Omental fat pad (tissue), 4 donors: ENCODE results near the gene ANKH.

DNA sequence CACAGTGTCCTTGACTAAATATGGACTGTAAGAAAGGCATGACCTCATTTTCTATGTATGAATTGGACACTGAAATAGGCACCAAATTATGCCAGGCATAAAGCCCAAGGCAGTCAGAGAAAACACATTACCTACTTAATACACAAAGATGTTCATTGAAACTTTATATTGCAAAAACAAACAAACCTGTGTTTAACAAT, 7.1 kb downstream of the ANKH start:
- PRO-cap: no peak
- RAMPAGE, long total RNA, 4 experiments: no peak in any of the 4 experiments

DNA sequence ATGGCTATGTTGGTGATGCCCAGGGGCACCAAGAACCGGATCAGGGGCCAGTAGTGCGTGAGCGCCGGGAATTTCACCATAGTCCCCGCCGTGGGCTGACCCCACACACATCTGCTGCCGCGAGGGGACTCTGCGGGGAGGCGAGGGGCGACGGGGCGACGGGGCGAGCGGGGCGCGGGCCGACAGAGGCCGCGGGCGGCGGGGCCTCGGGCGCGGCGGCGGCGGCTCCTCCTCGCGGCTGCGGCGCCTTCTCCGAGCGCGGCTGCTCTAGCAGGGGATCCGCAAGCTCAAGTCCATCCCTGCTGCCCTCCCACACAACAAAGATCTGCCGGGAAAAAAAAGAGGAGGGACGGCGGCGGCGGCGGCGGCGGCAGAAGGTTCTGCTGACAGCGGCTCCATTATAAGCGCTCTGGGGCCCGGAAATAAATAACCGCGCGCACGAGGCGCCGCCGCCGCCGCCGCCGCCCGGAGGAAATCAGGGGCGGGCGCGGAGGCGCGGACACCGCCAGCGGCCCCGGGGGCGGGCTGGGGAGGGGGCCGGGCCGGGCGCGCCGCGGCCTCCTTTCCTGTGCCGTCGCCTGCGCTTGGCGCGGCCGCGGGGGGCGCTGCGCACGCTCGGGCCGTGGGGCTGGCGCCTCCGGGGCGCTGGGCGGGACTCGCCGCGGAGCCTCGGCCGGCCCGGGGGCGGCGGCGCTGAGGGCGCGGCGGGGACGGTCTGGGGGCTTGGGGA, at the start of gene ANKH:
ANKH (minus strand) TSS at position 411 of the 730 bp plus-strand sequence.
- PRO-cap: bidirectional peak, plus-strand start at position 652 of the sequence, minus-strand start at position 477 of the sequence
- RAMPAGE, long total RNA, 4 experiments: no peak in any of the 4 experiments

- PRO-cap: no peak
- RAMPAGE, long total RNA, 4 experiments: no peak in any of the 4 experiments
Measured at GRCh38 chr5:15757516-15758602, 257.9 kb downstream of the FBXL7 start.

DNA sequence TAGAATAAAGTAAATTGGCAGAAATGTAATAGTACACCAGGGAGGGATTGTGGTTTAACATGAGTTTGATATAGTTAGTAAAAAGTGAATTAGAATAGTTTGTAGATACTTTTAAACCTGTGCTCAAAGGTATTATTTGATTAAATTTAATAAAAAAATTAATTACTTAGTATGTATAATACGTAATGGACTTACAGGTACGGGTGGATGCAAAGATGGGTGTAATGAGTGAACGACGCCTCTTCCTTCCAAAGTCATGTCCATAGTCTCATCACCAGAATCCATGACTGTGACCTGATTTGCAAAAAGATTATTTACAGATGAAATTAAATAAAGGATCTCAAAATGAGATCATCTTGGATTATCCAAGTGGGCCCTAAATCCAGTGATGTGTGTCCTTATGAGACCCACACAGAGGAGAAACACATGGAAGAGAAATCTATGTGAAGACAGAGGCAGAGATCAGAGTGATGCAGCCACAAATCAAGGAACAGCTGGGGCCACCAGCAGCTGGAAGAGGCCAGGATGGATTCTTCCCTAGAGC, 286.7 kb downstream of the FBXL7 start:
- PRO-cap: no peak
- RAMPAGE, long total RNA, 4 experiments: no peak in any of the 4 experiments

- PRO-cap: no peak
- RAMPAGE, long total RNA, 4 experiments: no peak in any of the 4 experiments
Measured at GRCh38 chr5:16457265-16457937, 8.2 kb downstream of the ZNF622 start.

GRCh38 chr5:16536283-16536621, 70.7 kb upstream of the ZNF622 start:
- PRO-cap: no peak
- RAMPAGE, long total RNA, 4 experiments: no peak in any of the 4 experiments

- PRO-cap: no peak
- RAMPAGE, long total RNA, 4 experiments: no peak in any of the 4 experiments
Measured at GRCh38 chr5:16574678-16575206, 42.1 kb downstream of the RETREG1 start.

DNA sequence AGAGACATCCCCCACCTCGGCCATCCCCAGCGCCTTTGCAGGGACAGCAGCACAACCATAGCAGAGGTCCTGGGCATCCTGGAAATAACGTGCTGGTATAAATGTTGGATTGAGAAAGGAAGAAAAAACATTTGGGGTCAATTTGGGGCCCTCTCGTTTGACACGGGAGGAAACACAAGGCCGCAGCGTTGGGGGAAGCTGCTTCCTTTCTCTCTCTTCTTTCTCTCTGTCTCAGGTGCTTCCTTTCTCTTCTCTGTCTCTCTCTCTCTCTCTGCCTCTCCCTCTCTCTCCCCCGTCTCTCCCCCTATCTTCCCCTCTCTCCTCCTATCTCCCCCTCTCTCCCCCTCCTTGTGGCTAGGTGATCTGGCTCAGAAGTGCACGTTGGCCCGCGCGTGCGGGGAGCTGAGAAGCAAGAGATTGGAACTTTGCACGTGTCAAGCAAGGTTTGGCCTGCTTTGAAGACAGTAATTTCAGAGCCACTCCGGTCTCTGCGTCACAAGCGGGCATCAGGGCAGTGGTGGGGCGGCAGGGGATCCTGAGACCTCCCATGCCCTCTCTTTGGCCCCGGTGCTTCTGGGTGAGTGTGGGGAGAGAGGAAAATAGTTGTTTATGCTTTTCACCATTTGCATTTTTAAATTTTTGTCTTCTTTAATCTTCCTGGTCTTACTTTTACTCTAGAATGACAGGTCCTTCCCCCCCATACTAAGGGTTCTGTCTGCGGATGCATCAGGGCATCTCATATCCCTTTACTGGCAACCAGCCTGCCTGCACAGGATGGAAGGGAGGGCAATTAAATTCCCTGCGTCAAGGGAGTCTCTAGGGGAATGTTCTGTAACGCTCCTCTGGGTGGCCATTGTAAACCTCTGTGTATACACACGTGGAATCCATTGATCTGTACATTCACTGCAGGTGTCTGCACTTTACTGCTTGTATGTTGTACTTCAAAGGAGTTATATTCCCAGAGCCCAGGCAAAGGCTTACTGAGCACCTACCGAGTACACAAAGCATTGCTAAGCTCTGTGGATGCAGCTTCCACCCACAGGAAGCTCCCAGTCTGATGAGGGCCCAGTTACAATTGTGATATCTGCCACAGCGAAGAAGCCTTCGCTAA, 1.0 kb upstream of the RETREG1 start:
- PRO-cap: no peak
- RAMPAGE, long total RNA, 4 experiments: no peak in any of the 4 experiments

- PRO-cap: no peak
- RAMPAGE, long total RNA, 4 experiments: no peak in any of the 4 experiments
Measured at GRCh38 chr5:16710825-16711461, 94.1 kb upstream of the RETREG1 start.

DNA sequence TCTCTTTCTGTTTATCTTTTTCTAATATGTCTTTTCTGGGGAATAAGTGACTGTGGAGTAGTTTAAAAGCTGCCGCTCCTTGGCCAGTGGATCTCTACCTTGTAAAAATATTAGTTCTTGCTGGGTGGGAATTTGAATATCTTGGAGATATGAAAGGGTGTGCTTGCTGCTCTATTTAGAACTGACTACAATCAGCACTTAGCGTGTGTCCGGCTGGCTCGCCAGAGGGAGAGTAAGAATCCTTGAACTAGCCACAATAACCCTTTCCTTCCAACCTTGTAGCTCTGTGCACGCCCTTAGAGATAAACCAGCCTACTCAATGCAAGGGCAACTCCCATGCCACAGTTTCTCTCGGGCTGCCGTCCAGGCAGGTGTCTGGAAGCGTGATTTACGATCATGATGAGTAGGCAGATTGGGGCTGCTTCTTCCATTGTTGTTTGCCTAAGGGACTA, 133.8 kb upstream of the MYO10 start:
- PRO-cap: no peak
- RAMPAGE, long total RNA, 4 experiments: no peak in any of the 4 experiments

DNA sequence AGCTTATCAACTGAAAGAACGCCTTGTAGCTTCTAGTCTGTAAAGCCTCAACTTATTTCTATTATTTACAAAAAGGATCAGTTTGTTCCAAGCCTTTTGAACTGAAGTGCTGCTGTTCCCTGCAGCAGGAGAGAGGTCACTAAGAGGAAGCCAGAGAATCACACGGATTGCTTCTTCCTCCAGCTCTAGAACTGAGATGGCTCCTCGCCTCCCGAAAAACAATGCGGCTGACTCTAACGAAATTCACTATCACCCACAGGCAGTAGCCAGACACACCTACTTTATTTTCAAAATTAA, 139.5 kb upstream of the BASP1 start:
- PRO-cap: no peak
- RAMPAGE, long total RNA, 4 experiments: no peak in any of the 4 experiments

- PRO-cap: no peak
- RAMPAGE, long total RNA, 4 experiments: no peak in any of the 4 experiments
Measured at GRCh38 chr5:17151751-17152084, 65.7 kb upstream of the BASP1 start.

DNA sequence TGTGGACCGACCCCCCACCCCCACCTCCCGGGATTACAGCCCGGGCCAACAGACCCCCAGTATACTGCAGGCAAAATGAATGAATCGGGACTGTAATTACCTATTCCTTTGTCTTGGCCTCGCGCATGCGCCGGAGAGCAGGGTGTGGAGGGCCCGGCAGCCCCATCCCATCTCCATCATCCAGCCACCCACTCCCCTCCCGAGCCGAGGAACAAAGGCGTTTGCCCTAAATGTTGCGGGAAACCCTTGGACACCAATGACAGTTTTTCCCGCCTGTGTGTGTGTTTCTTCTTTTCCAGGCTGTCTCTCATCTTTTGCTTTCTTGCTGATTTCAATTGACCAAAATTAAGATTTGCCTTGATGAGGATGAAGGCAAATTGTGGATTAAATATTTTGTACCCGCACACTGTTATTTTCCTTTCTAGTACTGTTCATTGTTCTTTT, 1.7 kb downstream of the BASP1 start:
- PRO-cap: no peak
- RAMPAGE, long total RNA, 4 experiments: no peak in any of the 4 experiments

- PRO-cap: no peak
- RAMPAGE, long total RNA, 4 experiments: no peak in any of the 4 experiments
Measured at GRCh38 chr5:20305335-20306002, 317.5 kb upstream of the CDH18 start.

- PRO-cap: no peak
- RAMPAGE, long total RNA, 4 experiments: no peak in any of the 4 experiments
Measured at GRCh38 chr5:21341117-21341632, 1353.2 kb upstream of the CDH18 start.

GRCh38 chr5:27491528-27492786, 453.6 kb upstream of the CDH9 start:
- PRO-cap: no peak
- RAMPAGE, long total RNA, 4 experiments: no peak in any of the 4 experiments

DNA sequence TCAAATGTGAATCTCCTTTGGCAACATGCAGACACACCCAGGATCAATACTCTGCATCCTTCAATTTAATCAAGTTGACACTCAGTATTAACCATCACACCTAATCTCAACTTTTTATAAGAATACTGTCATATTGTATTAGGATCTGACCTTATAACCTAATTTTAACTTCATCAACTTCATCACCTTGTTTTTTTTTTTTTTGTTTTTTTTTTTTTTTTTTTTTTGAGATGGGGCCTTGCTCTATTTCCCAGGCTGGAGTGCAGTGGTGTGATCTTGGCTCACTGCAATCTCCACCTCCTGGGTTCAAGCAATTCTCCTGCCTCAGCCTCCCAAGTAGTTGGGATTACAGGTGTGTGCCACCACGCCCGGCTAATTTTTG, 1024.4 kb upstream of the CDH9 start:
- PRO-cap: no peak
- RAMPAGE, long total RNA, 4 experiments: no peak in any of the 4 experiments

DNA sequence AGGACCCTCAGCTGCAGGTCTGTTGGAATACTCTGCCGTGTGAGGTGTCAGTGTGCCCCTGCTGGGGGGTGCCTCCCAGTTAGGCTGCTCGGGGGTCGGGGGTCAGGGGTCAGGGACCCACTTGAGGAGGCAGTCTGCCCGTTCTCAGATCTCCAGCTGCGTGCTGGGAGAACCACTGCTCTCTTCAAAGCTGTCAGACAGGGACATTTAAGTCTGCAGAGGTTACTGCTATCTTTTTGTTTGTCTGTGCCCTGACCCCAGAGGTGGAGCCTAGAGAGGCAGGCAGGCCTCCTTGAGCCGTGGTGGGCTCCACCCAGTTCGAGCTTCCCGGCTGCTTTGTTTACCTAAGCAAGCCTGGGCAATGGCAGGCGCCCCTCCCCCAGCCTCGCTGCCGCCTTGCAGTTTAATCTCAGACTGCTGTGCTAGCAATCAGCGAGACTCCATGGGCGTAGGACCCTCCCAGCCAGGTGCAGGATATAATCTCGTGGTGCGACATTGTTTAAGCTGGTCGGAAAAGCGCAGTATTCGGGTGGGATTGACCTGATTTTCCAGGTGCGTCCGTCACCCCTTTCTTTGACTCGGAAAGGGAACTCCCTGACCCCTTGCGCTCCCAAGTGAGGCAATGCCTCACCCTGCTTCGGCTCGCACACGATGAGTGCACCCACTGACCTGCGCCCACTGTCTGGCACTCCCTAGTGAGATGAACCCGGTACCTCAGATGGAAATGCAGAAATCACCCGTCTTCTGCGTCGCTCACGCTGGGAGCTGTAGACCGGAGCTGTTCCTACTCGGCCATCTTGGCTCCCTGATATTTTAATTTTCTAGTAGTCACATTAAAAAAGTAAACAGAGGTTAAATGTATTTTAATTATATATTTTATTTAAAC, 2001.9 kb upstream of the CDH6 start:
- PRO-cap: no peak
- RAMPAGE, long total RNA, 4 experiments: no peak in any of the 4 experiments

- PRO-cap: no peak
- RAMPAGE, long total RNA, 4 experiments: no peak in any of the 4 experiments
Measured at GRCh38 chr5:31514922-31515377, 16.9 kb downstream of the DROSHA start.

DNA sequence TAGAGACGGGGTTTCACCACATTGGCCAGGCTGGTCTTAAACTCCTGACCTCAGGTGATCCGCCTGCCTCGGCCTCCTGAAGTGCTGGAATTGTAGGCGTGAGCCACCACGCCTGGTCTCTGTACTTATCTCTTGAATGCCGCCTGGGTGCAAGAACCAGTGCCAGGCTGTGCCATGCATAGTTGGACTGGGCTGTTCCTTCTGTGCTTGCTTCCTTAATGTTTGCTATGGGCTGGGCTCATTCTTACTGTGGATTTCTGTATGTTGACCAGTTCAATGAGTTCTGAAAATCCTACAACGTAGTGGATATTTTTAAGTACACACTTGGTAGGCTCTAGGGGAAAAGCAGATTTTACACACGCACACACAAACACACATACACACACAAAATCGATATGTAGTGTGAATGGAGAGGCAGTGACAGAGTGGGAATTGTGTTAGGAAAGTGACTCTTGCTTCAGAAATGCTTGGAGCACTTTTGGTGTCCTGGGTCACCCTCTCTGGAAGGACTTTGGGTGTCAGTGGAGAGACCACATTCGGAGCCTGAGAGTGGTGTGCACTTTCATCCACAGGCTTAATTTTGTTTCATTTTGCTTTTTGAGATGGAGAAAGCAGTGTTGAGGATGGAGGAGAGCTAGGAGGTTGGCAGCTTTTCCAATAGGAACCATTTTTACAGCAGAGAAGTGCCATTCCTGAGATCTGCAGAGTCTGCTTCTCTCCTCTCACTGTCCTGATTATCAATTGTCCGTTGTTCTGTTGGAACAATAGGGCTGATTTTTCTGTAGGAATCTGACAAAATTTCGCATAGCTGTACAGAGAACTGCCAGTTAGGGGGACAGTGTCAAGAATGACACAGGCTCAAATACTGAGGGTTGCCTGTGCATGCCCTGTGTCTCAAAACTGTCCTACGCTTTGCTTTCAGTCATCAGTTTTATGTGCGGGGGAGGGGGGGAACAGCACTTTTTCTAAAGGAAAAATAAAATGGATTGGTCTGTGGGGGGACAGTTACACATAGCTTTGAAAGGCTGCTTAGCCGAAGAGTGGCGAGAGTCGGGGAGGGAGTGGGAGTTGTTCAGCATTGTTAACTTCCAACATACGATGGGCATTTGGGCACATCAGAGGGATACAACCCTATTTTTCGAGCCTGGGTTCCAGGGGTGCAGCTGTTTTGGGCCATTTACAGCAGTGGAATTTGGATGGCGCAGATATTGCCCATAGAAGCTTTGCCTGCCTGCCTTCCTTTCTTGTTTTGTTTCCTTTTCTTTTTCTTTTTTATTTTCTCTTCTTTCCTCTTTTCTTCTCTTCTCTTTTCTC, 248.4 kb downstream of the PDZD2 start:
- PRO-cap: no peak
- RAMPAGE, long total RNA, 4 experiments: no peak in any of the 4 experiments